Jejunum (tissue), 1 donor: ENCODE measurements around a stretch of chr19.

GRCh38 chr19:2043927-2044880, 6.8 kb downstream of the MKNK2 start:
- PRO-cap = no peak

- PRO-cap = no peak
These were observed 5.8 kb downstream of the MKNK2 start for GRCh38 chr19:2044881-2045929.

GRCh38 chr19:2087044-2087537, 9.0 kb downstream of the MOB3A start:
- PRO-cap = no peak

- PRO-cap = no peak
These were observed 7.0 kb downstream of the MOB3A start for GRCh38 chr19:2088771-2089795.

DNA sequence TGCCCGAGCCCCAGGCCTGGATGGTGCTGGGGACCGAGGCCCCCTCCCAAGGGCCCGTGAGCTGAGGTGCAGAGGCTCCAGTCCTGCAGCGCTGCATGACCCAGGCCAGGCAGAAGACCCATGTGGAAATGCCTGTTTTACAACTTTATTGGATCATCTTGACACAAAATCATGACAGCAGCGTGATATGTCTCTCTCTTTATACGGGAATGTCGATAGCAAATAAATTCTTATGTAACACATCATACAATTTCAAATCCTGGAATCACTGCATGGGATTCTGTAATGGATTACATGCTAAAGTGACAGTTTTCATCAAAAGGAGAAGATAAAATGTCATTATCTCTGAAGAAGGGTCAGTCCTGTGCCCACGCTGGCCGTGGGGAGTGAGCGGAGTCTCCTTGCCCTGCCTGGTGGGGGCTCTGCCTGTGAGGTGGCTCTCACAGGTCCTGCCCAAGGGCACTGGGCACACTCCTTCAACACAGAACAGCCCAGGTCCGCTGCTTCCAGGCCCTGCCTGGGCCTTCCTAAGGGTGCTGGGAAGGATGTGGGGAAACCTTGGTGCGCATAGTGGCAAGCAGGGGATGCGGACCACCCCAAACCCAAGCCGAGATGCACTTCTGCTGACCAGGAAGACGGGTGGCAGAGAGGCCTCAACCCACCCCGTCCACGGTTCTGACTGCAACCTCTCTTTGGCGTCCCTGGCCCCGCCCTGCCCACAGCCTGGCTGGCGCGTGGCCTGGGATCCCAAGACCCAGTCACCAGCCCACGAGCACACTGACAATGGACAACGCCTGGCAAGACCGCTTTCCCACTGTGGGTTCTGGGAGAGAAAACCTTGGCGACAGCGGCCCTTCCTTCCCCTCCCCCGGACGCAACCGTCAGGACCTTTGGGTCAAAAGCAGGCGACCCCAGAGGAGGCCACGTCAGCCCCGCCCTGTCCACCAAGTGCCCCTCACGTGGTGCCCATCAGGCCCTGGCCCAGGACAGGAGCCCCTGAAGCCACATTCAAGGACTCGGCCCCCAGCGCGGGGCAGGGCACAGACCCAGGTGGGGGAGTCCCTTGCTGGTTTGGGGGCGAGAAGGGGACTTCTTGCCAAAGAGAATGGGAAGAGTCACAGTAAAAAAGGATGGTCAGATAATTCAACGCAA, 4.5 kb downstream of the IZUMO4 start:
- PRO-cap = no peak

GRCh38 chr19:2122719-2123651, 26.3 kb downstream of the IZUMO4 start:
- PRO-cap = no peak

DNA sequence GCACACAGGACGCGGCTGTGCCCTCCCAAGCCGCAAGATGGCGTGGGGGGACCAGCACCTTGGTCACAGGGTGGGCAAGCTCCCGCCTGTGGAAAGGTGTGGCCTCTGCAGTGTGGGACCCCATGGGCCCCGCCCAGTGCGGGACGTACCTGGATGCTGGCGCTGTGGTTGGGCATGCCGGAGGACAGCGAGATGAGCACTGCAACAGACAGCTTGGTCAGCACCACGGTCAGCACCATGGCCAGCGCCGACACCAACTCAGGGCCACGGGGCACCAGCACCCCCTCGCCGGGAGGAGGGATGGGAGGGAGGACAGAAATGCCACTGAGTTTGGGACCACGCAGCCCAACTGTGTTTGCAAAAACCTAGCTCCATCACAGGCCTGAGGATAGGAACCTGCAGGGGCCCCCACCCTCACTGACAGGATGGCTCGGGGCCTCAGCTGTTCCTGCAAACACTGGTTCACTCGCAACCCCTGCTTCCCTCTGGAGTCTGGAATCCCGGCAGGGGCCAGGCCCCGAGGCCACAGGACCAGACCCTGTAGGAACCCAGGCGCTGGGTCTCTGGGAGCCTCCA, 27.1 kb downstream of the IZUMO4 start:
- PRO-cap = no peak

GRCh38 chr19:2151785-2152261, 457 bp upstream of the AP3D1 start:
- PRO-cap = unidirectional peak, plus-strand start at chr19:2151979

DNA sequence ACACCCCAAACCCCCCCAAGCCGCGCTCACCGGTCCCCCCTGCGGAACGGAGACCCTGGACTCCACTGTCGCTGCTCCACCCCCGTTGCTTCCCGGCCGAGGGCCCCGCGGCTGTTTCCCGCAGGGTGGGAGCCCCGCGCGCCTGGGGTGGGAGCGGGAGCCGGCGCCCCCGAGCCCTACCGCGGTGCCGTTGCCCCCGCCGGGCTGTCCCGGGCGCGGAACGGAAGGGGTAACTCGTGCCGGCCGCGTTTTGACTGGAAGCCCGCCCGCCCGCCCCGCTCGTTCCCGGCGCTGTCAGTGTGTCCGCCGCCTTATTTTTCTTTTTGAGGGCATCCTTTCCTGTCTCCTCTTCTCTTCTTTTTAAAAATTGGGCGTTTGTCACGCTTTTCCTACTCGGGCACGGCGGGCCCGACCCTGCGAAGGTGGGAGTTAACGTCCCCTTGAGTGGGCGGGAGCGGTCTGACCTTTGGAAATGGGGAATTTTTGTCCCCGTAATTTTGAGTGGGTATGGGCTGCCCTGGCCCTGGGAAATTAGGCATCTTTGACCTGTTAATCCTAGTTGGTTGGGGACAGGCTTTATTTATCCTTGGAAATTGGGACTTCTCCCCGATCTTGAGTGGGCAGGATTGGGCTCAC, 711 bp downstream of the DOT1L start:
- PRO-cap = no peak

DNA sequence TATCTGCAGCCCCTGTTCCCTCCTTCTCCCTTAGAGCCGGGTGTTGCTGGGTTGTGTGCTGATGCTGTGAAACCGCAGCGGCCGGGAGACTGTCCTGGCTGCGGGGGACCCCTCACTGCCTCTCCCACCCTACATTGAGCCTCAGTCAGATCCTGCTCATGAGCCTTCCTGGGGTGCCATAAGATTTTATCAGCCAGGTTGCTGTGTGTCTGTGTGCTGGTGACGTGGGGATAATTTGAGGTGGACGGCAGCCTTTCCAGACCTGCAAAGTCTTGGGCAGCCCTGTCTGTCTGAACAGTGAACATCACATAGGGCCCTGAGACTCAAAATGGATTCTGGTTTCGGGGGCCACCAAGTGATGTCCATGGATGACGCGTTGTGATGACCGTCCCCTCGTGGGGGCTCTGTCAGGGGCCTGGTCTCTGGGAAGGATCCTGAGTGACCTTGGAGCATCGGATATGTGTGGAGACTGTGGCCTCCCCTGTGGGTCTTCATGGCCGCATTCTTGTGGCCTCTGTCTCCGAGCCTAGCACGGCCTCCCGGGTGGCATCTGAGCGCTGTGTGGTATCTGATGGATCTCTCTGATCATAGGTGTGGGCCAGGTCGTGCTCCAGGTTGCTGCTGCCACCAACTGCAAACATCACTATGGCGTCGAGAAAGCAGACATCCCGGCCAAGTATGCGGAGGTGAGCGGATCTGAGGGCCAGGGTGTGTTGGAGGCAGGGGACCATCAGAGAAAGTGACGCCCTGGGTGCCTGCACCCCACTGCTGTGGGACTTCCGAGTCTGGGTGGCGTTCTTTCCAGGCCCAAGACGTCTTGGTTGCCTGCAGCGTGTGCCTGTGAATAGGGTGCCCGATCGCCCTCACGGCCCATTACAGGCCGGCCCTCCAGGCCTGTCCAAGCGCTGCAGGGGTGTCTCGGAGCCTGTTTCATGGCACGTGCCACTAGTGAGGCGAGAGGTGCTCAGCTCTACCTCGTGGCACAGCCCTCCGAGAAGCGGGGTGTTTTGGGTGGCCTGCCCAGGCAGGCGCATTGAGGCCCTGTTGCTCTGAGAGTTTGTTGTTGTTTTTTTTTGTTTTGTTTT, 29.7 kb downstream of the DOT1L start:
- PRO-cap = no peak

DNA sequence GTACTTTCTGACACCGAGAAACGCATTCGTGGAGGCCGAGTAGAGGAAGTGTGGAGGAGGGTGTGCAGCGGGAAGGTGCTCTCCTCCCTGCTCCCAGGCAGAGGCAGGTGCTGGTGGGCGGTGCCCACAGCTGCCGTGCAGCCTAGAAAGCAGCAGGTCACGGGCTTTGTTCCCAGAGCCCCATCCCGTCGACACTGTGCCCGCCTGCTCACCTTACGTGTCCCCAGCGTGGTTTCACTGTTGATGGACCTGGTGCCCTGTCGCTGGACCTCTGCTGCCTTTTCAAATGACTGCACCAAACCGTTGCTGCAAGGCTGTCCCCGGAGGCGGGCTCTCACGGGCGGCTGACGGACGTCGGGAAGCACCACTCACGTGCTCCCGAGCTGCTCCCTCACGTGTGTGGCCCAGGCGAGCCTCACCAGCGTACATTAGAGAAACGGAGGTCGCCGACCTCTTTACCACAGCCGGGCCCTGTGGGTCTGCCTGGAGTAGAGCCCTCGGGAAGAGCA, 20.8 kb downstream of the PLEKHJ1 start:
- PRO-cap = no peak

GRCh38 chr19:2231444-2232173, 4.5 kb downstream of the PLEKHJ1 start:
- PRO-cap = no peak

DNA sequence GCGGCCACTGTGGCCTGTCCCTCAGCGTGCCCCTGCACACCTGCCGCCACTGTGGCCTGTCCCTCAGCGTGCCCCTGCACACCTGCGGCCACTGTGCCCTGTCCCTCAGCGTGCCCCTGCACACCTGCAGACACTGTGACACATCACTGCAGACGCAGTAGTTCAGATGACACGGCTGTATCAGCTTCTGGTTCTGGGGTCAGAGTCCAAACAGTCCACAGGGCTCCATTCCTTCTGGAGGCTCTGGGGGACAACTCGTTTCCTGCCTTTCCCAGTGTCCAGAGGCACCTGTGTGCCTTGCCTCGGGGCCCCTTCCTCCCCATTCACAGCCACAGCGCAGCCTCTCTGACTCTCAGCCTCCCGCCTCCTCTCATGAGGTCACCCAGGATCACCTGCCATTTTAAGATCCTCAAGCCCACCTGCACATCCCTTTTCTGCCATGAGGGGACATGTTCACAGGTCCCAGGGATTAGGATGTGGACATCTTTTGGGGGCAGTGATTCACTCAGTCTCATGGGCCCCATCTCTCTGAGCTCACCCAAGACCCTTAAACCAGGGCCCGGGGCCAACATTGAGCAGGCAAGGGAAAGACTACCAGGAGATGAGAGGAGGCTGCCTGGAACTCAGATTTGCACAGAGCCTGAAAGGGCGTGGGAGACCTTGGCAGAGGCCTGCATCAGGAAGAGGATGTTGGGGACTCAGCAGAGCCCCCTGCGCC, 5.6 kb downstream of the SF3A2 start:
- PRO-cap = bidirectional peak, plus-strand start at position 228 of the sequence, minus-strand start at position 126 of the sequence

- PRO-cap = no peak
These were observed 10.0 kb downstream of the PEAK3 start for GRCh38 chr19:2272068-2272233.

DNA sequence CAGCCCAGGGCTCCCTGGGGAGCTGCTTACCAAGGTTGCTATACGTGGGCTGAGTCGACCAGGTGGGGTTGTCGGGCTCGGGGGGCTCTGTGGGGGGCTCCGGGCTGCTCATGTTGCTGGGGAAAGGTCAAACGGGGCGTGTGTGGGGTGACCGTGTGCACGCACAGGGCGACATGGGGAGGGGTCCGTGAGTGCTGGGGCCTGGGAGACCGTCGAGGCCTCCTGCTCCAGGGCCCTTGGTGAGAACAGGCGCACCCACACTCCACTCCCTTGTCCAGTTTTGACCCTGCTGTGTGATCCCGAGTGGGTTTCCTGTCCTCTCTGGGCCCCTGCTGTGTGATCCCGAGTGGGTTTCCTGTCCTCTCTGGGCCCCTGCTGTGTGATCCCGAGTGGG, 1.2 kb downstream of the PEAK3 start:
- PRO-cap = no peak

DNA sequence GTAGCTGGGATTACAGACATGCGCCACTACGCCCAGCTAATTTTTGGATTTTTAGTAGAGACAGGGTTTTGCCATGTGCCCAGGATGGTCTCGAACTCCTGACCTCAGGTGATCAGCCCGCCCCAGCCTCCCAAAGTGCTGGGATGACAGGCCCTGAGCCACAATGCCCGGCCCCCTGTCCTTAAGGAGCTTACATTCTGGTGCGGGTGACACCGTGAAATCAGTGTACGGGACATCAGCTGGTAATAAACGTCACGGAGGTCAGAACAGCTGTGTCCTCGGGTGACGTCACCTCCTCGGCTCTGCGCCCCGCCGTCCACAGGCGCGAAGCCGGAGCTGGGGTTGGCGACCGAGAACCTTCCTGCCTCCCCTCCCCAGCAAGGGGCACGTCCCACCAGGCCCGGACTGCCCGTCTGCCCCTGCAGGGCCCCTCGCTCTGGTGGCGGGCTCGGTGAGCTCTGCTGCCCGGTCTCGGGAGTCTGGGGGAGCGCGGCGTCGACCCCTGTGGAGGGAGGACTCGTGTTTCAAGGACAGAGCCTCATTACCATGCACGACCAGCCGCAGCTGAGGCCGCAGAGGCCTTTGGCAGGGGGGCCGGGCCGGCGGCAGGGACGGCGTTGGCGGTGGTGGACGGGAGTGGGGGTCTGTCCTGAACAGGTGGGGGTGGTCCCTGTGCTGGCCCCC, 5.6 kb downstream of the LINGO3 start:
- PRO-cap = no peak

- PRO-cap = no peak
These were observed 10.0 kb downstream of the LSM7 start for GRCh38 chr19:2318384-2318746.

- PRO-cap = bidirectional peak, plus-strand start at chr19:2330865, minus-strand start at chr19:2330756; unidirectional peak, minus-strand start at chr19:2331236
These were observed 2.4 kb downstream of the SPPL2B start for GRCh38 chr19:2330688-2331406.

GRCh38 chr19:2387449-2388167, 27.5 kb downstream of the TMPRSS9 start:
- PRO-cap = no peak

GRCh38 chr19:2417618-2418461, 9.5 kb downstream of the TIMM13 start:
- PRO-cap = no peak